Liver (tissue), 9 donors: Measurements from ENCODE around the gene KANK2.

GRCh38 chr19:10655219-10655644 lies 1.1 kb downstream of the ILF3 start:
- PRO-cap, 5 experiments: no peak in any of the 5 experiments
- RAMPAGE, long total RNA, 2 experiments: no peak in any of the 2 experiments
- RRBS: no CpG with 5 or more reads among the region's 12 CpGs

GRCh38 chr19:10727870-10728253 lies 10.0 kb downstream of the DNM2 start:
- PRO-cap, 5 experiments: no peak in any of the 5 experiments
- RAMPAGE, long total RNA, 2 experiments: no peak in any of the 2 experiments
- RRBS: 84% methylated on average over 5 of the region's 8 CpGs

DNA sequence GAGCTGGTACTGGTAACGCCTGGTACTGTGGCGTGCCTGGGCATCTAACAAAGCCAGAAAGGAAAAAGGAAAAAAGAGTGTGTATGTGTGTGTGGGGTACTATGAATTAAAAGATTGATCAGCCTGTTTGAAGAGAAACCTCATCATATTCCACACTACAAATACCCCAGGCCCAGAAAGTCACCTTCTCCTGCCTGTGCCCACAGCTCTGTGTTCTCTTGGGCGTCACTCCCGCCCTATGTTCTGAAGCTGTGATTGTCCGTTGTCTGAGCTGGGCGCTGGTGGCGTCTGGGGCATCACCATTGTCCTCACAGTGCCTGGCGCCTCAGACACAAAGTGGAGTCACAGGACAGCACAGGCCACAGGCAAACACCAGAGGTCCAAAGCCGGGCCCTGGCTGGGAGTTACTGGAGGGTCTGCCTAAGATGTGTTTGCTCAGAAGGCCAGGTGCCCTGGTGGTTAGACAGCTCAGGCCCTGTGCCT lies 34.3 kb downstream of the DNM2 start:
- PRO-cap, 5 experiments: no peak in any of the 5 experiments
- RAMPAGE, long total RNA, 2 experiments: no peak in any of the 2 experiments
- RRBS: no CpG with 5 or more reads among the region's 9 CpGs

DNA sequence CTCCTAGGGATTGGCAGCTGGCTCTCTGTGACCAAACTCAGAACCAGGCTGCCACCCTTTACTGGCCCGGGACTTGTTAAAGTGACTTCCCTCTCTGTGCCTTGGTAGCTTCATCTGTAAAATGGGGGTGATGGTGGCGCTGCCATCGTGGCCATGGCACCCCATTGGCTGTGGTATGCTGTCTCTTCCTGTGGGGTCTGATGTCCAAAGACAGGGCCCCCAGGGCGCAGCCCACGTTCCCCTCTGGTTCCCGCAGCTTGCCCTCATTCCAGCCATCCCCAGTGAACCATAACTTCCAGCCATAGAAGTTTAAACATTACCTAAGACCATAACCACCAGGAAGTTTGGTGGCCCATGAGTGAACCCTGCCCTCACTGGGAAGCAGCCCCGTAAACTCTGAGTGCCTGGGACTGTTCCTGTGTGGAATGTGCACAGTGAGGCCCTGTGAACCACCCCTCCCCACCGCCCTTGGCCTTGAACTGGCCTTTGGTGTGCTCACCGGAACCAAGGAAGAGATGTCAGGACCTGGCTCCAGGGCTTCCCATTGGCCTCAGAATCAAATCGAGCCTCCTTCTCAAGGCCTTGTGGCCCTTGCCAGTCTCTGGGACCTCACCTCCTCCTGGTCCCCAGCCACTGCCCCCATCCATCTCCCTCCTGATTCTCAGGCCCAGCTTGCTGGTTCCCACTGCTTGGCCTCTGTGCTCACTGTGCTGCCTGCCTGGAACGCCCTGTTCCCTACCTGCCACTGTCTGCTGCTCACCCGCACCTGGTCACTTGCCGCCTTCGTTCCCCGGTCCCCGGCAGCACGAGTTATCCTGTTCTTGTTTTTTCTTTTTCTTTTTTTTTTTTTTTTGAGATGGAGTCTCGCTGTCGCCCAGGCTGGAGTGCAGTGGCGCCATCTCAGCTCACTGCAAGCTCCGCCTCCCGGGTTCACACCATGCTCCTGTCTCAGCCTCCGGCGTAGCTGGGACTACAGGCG lies 46.5 kb downstream of the DNM2 start:
- PRO-cap, 5 experiments: no peak in any of the 5 experiments
- RAMPAGE, long total RNA, 2 experiments: no peak in any of the 2 experiments
- RRBS: no CpG with 5 or more reads among the region's 25 CpGs

DNA sequence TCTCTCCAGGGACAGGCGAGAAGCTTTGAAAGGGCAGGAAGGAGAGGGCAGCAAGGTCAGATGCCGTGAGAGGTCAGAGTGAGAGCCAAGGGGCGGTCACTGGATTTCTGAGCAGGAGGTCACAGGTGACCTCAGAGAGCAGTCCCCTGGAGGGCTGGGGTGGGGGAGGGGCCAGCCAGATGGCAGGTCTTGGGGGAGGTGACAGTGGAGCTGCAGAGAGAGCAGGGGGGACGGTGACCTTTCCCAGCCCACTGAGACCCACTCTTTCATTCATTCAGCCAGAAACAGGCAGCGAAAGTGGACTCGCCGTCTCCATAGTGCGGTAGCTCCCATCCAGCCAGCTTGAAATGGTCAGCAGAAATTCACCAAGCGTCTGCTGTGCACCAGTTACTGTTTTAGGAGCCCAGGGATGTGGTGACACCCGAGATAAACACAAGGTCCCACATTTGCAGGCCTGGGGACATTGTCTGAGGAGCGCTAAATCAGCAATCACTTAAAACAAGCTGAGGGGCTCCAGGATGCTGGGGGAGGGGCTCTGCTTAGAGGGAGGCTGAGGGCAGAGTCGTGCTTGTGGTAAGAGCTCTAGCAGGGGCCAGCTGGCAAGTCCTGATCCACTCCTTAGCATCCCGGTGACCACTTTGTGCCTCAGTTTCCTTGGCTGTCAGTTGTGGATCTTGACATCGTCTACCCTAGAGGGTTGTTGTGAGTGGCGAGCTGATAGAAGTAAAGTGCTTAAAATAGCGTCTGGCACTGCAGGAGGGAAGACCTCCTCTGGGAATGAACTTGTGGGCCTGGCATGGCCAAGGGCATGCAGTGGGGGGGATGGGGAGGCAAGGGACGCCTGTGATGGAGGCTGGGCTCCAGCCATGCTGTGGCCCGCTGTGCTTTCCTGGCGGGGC lies 10.4 kb downstream of the CARM1 start:
- PRO-cap, 5 experiments: no peak in any of the 5 experiments
- RAMPAGE, long total RNA, 2 experiments: no peak in any of the 2 experiments
- RRBS: no CpG with 5 or more reads among the region's 19 CpGs

- PRO-cap, 5 experiments: no peak in any of the 5 experiments
- RAMPAGE, long total RNA, 2 experiments: no peak in any of the 2 experiments
- RRBS: no CpG with 5 or more reads among the region's 16 CpGs
These were observed 17.1 kb downstream of the CARM1 start for GRCh38 chr19:10888280-10888945.

GRCh38 chr19:10976143-10976416 lies 15.2 kb downstream of the SMARCA4 start:
- PRO-cap, 5 experiments: no peak in any of the 5 experiments
- RAMPAGE, long total RNA, 2 experiments: no peak in any of the 2 experiments
- RRBS: no CpG with 5 or more reads among the region's 7 CpGs

- PRO-cap, 5 experiments: no peak in any of the 5 experiments
- RAMPAGE, long total RNA, 2 experiments: no peak in any of the 2 experiments
- RRBS: no CpG with 5 or more reads among the region's 12 CpGs
These were observed 53.8 kb upstream of the LDLR start for GRCh38 chr19:11035346-11035956.

DNA sequence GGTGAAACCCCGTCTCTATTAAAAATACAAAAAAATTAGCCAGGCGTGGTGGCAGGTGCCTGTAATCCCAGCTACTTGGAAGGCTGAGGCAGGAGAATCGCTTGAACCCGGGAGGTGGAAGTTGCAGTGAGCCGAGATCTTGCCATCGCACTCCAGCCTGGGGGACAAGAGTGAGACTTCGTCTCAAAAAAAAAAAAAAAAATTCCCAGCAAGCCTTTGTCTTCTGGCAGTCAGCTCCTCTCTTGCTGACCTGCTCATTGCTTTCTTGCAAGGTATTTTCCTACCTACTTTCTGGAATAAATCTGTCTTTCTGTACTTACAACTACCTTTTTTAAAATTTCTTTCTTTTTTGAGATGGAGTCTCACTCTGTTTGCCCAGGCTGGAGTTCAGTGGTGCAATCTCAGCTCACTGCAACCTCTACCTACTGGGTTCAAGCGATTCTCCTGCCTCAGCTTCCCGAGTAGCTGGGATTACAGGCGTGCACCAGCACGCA lies 14.9 kb downstream of the LDLR start:
- PRO-cap, 5 experiments: no peak in any of the 5 experiments
- RAMPAGE, long total RNA, 2 experiments: no peak in any of the 2 experiments
- RRBS: no CpG with 5 or more reads among the region's 11 CpGs

DNA sequence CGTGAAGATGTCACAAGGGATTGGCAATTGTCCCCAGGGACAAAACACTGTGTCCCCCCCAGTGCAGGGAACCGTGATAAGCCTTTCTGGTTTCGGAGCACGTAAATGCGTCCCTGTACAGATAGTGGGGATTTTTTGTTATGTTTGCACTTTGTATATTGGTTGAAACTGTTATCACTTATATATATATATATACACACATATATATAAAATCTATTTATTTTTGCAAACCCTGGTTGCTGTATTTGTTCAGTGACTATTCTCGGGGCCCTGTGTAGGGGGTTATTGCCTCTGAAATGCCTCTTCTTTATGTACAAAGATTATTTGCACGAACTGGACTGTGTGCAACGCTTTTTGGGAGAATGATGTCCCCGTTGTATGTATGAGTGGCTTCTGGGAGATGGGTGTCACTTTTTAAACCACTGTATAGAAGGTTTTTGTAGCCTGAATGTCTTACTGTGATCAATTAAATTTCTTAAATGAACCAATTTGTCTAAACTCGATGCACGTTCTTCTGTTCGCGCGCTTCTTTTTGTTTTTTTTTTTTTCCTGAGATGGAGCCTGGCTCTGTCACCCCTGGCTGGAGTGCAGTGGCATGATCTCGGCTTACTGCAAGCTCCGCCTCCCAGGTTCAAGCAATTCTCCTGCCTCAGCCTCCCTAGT lies 22.1 kb downstream of the SPC24 start:
- PRO-cap, 5 experiments: peak in 1 of 5 experiments; most common plus-strand start position 84 of the sequence (in 1)
- RAMPAGE, long total RNA, 2 experiments: no peak in any of the 2 experiments
- RRBS: no CpG with 5 or more reads among the region's 16 CpGs

GRCh38 chr19:11142211-11143056 lies 13.1 kb downstream of the SPC24 start:
- PRO-cap, 5 experiments: peak in 3 of 5 experiments; most common plus-strand start chr19:11142706 (in 2); most common minus-strand start chr19:11142518 (in 1)
- RAMPAGE, long total RNA, 2 experiments: no peak in any of the 2 experiments
- RRBS: 10% methylated on average over 12 of the region's 22 CpGs

- PRO-cap, 5 experiments: no peak in any of the 5 experiments
- RAMPAGE, long total RNA, 2 experiments: no peak in any of the 2 experiments
- RRBS: 21% methylated on average over 4 of the region's 16 CpGs
These were observed 17.5 kb downstream of the KANK2 start for GRCh38 chr19:11179664-11180494.

DNA sequence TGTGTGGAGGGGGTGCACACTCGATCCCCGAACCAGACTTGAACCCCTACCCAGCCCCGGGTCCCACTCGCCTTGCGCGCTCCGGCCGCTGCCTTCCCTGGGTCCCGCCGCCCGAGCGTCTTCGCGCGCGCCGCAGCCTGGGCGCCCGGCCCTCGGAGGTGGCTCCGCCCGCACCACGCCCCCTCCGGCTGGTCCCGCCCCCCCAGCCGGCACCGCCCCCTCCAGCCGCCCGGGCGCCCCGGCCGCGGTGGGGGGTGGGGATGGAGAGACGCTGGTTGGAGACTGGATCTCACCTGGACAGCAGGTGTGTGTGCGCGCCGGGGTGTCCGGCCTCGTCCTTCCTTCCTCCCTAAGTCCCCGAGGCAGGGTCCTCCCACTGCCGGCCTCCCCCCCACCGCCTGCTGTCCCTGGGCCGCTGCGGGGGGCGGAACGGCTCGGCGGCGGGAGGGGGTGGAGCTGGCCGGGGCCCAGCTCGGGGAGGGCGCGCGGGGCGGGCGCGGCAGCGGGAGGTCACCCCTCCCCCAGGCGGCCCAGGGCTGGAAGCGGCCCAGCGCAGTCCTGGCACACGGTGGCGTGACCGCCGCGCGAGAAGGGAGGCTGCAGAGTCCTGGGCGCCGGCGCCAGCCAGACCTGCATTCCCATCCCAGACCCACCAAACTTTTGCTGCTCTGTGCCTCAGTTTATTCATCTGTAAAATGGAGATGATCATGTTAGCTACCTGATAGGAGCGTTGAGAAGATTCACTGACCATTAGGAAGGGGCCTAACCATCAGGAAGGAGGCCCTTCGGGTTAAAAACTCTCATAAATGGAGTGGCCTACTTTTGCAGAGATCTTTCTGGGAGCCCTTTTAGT lies at the start of gene KANK2:
Gene KANK2, minus strand, starts transcription at position 132 of the 853 bp plus-strand sequence.
- PRO-cap, 5 experiments: peak in 5 of 5 experiments; most common plus-strand start position 241 of the sequence (in 3); most common minus-strand start position 122 of the sequence (in 4)
- RAMPAGE, long total RNA, 2 experiments: start-site peak on the plus strand in 2 of 2 experiments, centred at positions 229 to 230 of the sequence, 18 to 33 reads per replicate; start-site peak on the minus strand in 2 of 2 experiments, centred at positions 109 to 410 of the sequence, 43 to 631 reads per replicate
- RRBS: 2% methylated on average over 28 of the region's 72 CpGs

DNA sequence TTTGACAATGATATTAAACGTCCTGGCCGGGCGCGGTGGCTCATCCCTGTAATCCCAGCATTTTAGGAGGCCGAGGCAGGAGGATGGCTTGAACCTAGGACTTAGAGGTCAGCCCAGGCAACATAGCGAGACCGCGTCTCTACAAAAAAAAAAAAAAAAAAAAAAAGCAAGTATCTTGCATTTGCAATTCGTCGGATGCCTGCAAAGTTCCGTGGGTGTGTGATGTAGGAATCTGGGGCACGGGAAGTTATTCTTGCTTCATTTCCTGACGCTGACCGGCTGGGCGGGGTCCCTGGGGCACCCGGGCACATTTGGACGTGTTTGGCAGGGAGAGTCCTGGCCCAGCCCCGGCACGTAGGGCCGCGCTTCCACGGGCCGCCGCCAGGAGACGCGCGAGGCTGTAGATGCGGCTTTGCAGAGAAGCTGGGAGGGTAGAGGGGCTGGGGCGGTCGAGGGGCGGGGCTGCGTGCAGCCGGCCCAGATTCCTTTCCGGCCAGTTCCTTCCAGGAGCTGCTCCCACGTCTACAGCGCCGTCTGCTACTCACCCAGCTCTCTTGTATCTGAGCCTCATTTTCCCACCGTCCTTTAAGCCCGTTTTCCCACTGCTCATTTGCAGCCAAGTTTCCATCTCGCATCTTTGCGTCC lies 2.3 kb upstream of the TSPAN16 start:
- PRO-cap, 5 experiments: peak in 1 of 5 experiments; most common minus-strand start position 197 of the sequence (in 1)
- RAMPAGE, long total RNA, 2 experiments: no peak in any of the 2 experiments
- RRBS: 3% methylated on average over 3 of the region's 41 CpGs

DNA sequence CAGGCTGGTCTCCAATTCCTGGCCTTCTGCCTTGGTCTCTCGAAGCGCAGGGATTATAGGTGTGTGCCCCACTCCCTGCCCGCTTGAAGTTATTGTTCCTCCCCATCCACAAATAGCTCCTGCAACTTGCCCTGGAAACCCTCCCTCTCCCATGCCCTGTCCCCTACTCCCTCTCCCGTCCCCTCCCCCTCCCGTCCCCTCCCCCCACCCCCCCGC lies 1.2 kb downstream of the RGL3 start:
- PRO-cap, 5 experiments: no peak in any of the 5 experiments
- RAMPAGE, long total RNA, 2 experiments: no peak in any of the 2 experiments
- RRBS: no CpG with 5 or more reads among the region's 6 CpGs

DNA sequence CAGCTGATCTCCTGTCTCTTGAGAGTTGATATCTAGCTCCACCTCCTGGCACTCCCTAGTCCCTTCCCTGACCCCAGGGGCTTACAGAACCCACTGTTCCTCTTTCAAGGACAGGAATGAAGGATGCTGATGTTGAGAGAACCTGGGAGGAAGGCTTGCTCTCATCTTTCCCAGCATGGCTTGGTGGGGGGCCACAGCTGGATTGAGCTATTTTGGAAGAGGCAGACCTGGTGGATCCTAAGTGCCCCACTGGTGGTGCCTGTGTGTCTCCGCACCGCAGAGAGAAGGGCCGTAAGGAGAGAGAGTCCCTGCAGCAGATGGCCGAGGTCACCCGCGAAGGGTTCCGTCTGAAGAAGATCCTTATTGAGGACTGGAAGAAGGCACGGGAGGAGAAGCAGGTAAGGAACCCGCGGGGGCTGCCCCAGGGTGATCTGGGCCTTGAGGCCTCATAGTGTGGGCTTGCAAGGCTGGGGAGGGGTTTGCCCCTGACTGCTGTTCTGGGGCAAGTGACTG lies 5.6 kb downstream of the PRKCSH start:
- PRO-cap, 5 experiments: no peak in any of the 5 experiments
- RAMPAGE, long total RNA, 2 experiments: no peak in any of the 2 experiments
- RRBS: no CpG with 5 or more reads among the region's 10 CpGs

GRCh38 chr19:11530385-11530993 lies 1.6 kb upstream of the ECSIT start:
- PRO-cap, 5 experiments: no peak in any of the 5 experiments
- RAMPAGE, long total RNA, 2 experiments: no peak in any of the 2 experiments
- RRBS: no CpG with 5 or more reads among the region's 12 CpGs

- PRO-cap, 5 experiments: peak in 4 of 5 experiments; most common plus-strand start chr19:11536154 (in 1); most common minus-strand start chr19:11536101 (in 3)
- RAMPAGE, long total RNA, 2 experiments: no peak in any of the 2 experiments
- RRBS: 2% methylated on average over 20 of the region's 35 CpGs
These were observed 2.7 kb upstream of the CNN1 start for GRCh38 chr19:11536014-11536354.

GRCh38 chr19:11574584-11575307 lies 2.7 kb downstream of the ACP5 start:
- PRO-cap, 5 experiments: no peak in any of the 5 experiments
- RAMPAGE, long total RNA, 2 experiments: no peak in any of the 2 experiments
- RRBS: no CpG with 5 or more reads among the region's 15 CpGs

DNA sequence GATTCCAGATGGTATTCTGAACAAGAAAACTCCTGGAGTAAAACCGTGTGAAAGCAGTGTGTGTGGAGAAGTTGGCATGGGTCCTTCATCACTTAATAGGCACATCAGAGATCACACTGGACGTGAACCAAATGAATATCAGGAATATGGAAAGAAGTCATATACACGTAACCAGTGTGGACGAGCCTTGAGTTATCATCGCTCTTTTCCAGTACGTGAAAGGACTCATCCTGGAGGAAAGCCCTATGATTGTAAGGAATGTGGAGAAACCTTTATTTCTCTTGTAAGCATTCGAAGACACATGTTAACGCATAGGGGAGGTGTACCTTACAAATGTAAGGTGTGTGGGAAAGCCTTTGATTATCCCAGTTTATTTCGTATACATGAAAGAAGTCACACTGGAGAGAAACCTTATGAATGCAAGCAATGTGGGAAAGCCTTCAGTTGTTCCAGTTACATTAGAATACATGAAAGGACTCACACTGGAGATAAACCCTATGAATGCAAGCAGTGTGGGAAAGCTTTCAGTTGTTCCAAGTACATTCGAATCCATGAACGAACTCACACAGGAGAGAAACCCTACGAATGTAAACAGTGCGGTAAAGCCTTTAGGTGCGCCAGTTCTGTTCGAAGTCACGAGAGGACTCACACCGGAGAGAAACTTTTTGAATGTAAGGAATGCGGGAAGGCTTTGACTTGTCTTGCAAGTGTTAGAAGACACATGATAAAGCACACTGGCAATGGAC lies 19.6 kb downstream of the ZNF627 start:
- PRO-cap, 5 experiments: no peak in any of the 5 experiments
- RAMPAGE, long total RNA, 2 experiments: no peak in any of the 2 experiments
- RRBS: no CpG with 5 or more reads among the region's 18 CpGs